Metastatic Breast Carcinoma in the Ovary (tissue), 3 donors: ENCODE results near the genes SLC16A14, ITM2C and C2orf72.

DNA sequence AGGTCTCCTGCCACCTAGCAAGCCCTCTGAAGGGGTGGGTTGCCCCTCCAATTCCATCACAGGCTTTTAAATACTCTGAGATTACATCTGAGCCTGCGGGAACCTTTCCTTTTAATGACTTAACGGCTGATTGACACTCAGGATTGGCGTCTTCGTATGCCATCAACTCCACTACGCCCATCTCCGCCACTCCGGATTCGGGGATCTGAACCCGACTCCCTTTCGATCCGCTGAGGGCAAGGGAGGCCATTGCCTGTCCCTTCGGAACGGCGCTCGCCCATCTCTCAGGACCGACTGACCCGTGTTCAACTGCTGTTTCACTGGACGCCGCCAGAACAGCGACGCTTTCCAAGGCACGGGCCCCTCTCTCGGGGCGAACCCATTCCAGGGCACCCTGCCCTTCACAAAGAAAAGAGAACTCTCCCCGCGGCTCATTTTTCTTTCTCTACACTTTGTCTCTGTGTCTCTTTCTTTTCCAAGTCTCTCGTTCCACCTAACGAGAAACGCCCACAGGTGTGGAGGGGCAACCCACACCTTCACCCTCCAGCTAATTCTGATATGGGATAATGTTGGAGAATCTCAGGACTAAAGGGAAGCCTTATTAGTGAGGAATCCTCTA, 90.4 kb downstream of the PID1 start:
- PRO-cap, 3 experiments, result no peak in any of the 3 experiments

- PRO-cap, 3 experiments, result no peak in any of the 3 experiments
Observed at GRCh38 chr2:229266025-229266688, 4.9 kb downstream of the PID1 start.

GRCh38 chr2:229273622-229273951, 2.5 kb upstream of the PID1 start:
- PRO-cap, 3 experiments, result no peak in any of the 3 experiments

GRCh38 chr2:229330807-229331577, 59.9 kb upstream of the PID1 start:
- PRO-cap, 3 experiments, result no peak in any of the 3 experiments

DNA sequence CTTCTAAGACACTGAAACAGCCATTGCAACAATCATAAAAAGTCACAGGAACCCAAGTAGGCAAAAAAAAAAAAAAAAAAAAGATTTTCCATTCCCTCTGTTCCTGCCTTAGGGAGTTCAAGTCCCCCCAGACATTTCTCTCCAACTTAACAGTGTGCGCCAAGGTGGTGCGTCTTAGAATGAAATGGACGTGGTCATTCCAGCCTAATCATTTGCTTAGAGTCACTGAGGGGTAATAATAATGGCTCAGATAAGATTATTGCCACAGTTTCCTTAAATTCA, 171.7 kb downstream of the DNER start:
- PRO-cap, 3 experiments, result no peak in any of the 3 experiments

GRCh38 chr2:229714860-229715686, 718 bp upstream of the DNER start:
- PRO-cap, 3 experiments, result no peak in any of the 3 experiments

- PRO-cap, 3 experiments, result peak in 3 of 3 experiments; most common minus-strand start chr2:230068924 (in 3)
Observed at GRCh38 chr2:230068425-230069210, at the start of gene SLC16A14. SLC16A14 (minus strand) TSS chr2:230068924.

DNA sequence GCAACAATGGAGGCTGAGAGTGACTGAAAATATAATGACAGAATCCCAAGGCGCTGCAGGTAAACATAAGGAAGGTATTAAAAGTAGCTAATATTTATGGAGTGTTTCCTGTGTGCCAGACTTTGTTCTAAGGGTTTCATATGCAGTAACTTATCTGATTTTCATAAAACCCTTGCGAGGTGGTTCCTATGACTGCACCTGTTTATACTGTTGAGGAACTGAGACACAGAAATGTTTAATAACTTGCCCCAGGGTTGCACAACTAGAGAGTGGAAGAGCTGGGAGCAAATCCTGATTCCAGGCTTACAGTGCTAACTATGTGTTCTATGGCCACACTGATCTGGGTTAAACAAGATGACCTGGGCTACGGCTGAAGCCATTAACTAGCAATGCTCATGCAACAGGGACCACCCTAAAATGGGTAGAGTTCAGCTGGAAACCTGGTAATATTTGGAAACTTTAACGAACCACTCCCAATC, 2.3 kb downstream of the SP110 start:
- PRO-cap, 3 experiments, result no peak in any of the 3 experiments

DNA sequence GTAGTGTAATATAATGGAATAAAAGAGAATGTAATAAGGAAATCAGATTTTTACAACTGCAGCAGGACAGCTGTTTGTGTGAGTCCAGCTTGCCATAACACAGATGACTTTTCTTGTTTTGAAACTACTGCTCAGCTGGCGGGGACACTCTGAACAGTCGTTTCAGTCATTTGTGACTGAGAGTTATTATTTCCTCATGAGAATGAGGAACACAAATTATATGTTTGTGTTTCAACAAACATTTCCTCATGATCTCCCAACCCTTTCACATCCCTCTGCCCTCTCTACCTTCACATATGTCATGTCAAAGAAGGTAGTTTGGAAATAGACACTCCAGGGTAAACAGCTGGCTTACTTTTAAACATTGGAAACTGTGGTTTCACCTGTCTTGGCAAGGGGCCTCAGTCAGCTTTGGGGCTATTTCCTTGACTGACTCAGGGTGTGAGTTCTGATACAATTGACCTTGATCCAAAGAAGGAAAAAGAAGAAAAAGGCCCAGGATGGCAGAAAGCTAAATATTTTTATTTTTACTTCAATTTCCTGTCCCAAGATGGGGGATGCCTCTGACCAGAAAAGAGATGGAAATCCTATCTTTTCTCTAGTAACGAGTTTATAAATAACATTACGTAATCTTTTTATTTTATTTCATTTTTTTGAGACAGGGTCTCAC, 563 bp downstream of the SP140L start:
- PRO-cap, 3 experiments, result peak in 1 of 3 experiments; most common minus-strand start position 151 of the sequence (in 1)

GRCh38 chr2:230449304-230449905, 33.4 kb downstream of the SP100 start:
- PRO-cap, 3 experiments, result no peak in any of the 3 experiments

- PRO-cap, 3 experiments, result no peak in any of the 3 experiments
Observed at GRCh38 chr2:230512697-230513526, 96.9 kb downstream of the SP100 start.

DNA sequence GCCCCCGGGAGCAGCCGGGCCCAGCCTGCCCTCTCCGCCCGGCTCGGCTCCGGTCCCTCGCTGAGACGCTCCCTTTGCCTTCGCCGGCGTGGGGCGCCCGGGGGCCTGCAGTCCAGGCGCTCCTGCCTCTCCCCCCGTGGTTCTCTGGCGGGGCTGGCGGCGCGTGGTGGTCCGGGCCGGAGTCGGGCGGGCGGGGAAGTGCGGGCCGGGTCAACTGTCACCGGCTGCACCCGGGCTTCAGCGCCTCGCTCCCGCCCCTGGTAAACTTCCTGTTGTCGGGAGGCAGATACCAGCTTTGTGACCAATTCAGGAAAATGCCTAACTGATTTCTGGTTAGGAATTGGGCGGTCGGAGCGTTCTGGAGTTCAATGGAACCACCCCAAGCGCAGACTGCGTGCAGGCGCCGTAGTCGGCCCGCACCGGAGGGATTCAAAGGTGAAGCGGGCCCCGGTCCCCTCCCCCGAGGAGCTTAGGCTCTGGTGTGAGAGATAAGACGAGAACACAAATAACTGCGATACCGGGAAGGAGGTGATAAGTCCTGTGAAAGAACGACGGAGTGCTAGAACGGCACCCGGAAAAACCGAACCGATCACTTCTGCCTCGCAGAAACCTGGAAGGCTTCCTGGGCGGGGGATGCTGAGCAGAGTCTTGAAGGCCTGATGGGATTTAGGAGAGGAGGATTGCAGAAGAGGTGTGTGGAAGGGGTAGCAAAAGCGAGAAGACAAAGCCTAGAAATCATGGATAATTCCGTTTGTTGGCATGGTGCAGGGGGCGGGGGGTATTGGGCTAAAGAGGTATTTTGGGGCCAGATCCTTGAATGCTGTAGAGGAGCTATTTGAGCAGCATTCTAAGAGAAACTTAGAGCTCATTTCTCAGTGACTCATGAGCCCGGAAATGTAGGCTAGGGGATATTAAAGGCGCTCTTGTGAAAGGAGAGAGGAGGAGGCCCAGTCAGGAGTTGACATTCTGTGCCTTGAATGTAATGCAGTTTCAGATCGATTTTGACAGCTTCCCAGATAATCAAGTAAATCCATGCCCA, 1.0 kb downstream of the CAB39 start:
- PRO-cap, 3 experiments, result peak in 2 of 3 experiments; most common plus-strand start position 185 of the sequence (in 1); most common minus-strand start position 884 of the sequence (in 2)

GRCh38 chr2:230864423-230865163, at the start of gene ITM2C:
ITM2C (plus strand) TSS chr2:230864942.
- PRO-cap, 3 experiments, result peak in 3 of 3 experiments; most common plus-strand start chr2:230864948 (in 3)

GRCh38 chr2:230869381-230869694, 4.6 kb downstream of the ITM2C start:
- PRO-cap, 3 experiments, result no peak in any of the 3 experiments

GRCh38 chr2:230956756-230957260, 31.8 kb upstream of the GPR55 start:
- PRO-cap, 3 experiments, result no peak in any of the 3 experiments

DNA sequence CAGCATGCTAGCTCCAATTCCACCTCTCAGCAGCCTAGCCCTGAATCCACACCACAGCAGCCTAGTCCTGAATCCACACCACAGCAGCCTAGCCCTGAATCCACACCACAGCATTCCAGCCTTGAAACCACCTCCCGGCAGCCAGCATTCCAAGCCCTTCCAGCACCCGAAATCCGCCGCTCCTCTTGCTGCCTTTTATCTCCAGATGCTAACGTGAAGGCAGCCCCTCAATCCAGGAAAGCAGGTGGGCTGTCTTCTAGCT, 301 bp downstream of the SPATA3 start:
- PRO-cap, 3 experiments, result no peak in any of the 3 experiments

DNA sequence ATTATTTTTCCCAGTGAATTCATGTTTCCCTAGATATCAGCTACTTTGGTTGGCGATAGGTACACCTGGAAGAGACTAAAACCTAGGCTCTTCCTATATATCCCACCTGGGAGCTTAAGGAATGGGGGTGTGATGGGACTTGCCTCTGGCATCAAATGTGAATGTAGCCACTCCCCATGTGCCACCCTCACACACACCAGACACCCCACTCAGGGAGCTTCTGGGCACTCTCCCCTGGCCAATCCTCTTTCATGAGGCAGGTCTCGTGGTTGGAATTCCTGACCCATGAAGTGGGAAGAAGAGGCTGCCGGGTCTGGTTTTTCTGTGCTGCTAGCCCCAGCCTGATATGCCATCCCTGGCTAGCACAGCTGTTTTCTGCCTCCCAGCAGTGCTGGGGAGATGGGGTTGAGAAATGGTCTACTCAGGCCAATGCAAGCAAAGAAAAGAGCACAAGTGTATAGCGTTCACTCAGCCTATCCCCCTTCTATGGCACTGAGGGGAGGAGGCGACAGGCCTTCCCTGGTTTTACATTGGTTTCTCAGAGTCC, 1.2 kb upstream of the C2orf72 start:
- PRO-cap, 3 experiments, result no peak in any of the 3 experiments

GRCh38 chr2:231037132-231037688, at the start of gene C2orf72:
C2orf72 (plus strand) TSS chr2:231037523.
- PRO-cap, 3 experiments, result peak in 3 of 3 experiments; most common plus-strand start chr2:231037545 (in 2)

GRCh38 chr2:231048778-231049193, 7.9 kb upstream of the PSMD1 start:
- PRO-cap, 3 experiments, result no peak in any of the 3 experiments

- PRO-cap, 3 experiments, result no peak in any of the 3 experiments
Observed at GRCh38 chr2:231110688-231111004, 14.2 kb downstream of the HTR2B start.